ENCODE results near the gene FYN.

- RRBS, result 66% methylated on average over 4 of the region's 17 CpGs
CAGE:
- cytosol, long polyA plus RNA, result no peak
- long polyA plus RNA, result no peak
- nucleus, long polyA plus RNA, result no peak
These were observed 14.2 kb downstream of the TRAF3IP2 start for GRCh38 chr6:111591099-111592186.

DNA sequence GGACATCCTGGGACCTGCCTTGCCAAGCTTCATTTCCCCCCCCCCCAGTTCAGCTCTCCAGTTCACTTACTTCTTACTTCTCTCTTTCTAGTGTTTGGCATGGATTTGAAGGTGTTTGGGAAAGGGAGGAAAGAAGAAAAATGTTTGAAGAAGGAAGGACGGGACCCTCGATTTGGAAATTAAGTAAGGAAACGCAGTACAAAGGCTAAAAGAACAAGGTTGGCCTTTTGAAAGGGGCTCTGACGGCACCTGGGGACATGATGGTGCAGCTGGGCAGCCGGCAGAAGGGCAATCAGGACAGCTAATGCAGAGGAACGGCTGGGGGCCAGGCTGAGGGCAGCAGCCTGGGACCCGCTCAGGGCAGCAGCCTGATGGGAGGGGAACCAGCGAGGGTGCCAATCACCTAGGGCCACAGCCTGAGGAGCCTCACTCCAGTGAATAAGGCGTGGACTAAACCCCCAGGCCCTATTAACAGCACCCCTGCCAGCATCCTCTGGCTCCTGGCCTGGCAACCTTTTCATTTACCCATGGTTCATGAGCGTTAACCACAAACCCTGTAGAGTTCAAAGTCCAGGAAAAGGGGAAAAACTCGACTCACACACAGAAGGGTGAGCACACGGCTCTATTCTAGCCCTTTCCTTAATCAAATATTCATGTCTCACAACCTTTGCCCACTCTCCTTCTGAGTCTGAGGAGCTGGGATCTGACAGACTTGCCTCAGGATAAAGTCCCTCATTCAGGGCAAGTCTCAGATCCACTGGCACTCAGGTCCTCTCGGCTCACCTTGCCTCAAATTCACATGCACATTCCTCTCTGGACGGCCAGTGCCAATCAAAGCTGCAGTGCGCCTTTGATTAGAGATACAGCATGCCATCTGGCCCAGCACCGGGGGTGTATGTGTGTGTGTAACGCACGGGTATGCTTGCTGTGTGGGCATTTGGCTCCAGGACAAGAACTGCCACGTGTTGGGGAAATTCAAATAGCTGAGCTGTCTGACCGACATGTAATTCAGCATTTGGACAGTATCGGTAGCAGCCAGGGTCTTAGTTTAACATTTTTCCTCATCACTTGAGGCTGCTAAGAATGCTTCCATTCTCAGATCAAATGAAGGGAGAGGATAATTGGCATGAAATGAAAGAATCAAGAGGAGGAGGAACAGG is 86.8 kb upstream of the TRAF3IP2 start:
- RRBS, result no CpG with 5 or more reads among the region's 21 CpGs
CAGE:
- cytosol, long polyA plus RNA, result no peak
- long polyA plus RNA, result no peak
- nucleus, long polyA plus RNA, result no peak

DNA sequence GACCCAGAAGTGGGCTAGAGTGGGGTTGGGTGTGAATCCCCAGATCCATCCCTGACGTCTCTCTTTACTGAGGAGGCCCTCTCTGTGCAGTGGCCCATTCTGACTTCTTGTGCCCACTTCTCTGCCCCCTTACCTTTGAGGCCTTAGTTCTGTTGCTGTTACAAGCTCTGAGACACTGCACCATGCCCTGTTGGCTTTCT is 88.0 kb upstream of the TRAF3IP2 start:
- RRBS, result no CpG with 5 or more reads among the region's 1 CpG
CAGE:
- cytosol, long polyA plus RNA, result no peak
- long polyA plus RNA, result no peak
- nucleus, long polyA plus RNA, result no peak

DNA sequence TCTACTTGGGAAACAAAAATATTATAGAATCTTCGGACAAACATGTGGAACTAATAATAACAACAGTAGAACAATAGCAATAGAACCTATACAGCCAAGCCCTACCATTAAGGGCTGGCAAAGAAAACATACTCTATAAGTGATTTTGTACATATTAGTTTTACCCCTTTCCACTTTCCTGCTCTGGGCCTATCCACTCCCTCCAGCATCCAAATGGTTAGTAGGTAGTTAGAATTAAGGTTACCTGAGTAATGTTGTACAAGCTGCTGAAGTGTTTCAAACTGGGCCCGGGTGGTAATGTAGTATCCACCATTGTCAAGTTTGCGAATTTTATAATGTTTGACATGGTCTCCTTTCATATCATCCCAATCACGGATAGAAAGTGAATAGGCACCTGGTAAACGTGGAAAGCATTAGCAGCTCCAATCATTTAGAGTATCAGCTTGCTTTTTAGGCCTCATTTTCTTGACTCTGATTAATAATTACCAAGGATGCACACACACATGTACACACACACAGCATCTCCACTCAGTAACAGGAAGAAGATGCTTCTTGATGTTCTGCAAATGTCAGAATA is 97.1 kb upstream of the TRAF3IP2 start:
- RRBS, result no CpG with 5 or more reads among the region's 5 CpGs
CAGE:
- cytosol, long polyA plus RNA, result no peak
- long polyA plus RNA, result no peak
- nucleus, long polyA plus RNA, result no peak

DNA sequence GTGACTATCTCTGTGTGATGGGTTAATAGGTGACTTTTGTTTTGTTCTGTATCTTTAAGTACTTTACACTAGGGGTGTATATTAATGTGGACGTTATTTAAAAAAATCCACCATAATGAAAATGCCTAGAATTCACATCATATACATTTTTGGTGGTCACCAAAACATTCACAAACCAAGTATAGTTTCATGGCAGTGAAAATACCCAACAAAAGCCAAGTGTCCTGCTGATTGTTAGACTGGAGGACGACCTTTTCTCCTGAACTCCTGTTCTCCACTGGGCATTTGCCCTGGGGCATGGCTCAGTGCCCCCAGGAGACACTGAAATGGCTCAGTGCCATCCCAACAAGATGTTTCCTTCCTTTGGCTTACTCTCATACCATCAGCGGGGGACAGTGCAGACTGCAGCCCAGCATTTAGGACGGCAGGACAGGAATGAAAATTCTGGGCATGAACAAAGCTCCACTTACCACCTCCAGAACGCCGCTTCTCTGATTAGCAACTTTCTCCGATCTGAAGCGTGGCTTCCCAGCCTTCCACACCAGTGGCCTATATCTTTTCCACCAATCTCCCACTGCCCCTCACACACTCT is 114.8 kb downstream of the FYN start:
- RRBS, result no CpG with 5 or more reads among the region's 8 CpGs
CAGE:
- cytosol, long polyA plus RNA, result no peak
- long polyA plus RNA, result no peak
- nucleus, long polyA plus RNA, result no peak

GRCh38 chr6:111762298-111762744 is 110.9 kb downstream of the FYN start:
- RRBS, result no CpG with 5 or more reads among the region's 1 CpG
CAGE:
- cytosol, long polyA plus RNA, result no peak
- long polyA plus RNA, result no peak
- nucleus, long polyA plus RNA, result no peak

DNA sequence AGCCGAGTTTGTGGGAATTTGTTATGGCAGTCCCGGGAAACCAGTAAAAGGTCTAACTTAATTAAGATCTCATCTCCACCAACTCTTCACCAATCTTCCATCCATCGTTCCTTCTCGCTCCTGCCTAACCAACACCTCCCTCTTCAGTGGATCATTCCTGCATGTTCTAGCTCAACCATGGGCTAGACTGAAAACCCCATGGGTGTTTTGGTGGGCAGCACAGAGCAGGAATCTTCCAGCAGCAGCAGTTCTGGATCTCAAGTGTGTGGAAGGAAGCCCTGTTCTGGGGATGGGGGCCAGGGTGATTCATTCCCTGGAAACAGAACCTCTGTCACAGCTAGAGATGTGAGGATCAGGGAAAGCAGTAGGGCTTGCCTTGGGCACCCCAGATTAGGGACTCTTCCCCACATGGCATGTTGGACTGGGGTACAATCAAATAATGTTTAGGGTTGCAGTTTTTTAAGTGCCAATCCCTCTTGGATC is 13.0 kb downstream of the FYN start:
- RRBS, result no CpG with 5 or more reads among the region's 4 CpGs
CAGE:
- cytosol, long polyA plus RNA, result no peak
- long polyA plus RNA, result no peak
- nucleus, long polyA plus RNA, result no peak

- RRBS, result no CpG with 5 or more reads among the region's 8 CpGs
CAGE:
- cytosol, long polyA plus RNA, result no peak
- long polyA plus RNA, result no peak
- nucleus, long polyA plus RNA, result no peak
These were observed 5.5 kb downstream of the FYN start for GRCh38 chr6:111867480-111868478.

- RRBS, result 2% methylated on average over 85 of the region's 132 CpGs
CAGE:
- cytosol, long polyA plus RNA, result no peak
- long polyA plus RNA, result no peak
- nucleus, long polyA plus RNA, result no peak
These were observed at the start of gene FYN for GRCh38 chr6:111872831-111874028. TSS of gene FYN (minus strand) at chr6:111873452.

DNA sequence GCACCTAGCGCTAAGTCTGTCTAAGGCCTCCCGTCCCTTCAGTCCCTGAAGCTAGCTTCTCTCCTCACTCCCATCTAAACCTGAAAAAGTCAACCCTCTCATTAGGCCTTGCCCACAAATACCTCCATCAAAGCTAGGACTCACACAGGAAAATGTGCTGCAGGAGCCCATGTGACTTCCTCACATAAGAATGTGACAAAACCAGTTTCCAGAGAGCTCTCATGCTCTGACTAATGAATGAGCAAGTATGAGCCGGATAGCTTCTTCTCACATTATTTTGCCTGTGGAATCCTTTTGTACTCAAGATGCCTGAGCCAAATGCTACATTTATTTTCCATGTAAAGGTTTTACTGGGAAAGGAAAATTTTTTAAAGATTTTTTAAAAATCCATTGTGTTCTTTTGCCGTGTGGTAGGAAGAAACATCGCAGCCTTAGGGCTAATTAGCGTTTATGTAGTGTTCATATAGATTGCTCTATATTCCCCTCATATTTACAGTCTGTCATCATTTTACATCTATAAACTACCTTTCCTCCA is 68.7 kb upstream of the CCN6 start:
- RRBS, result no CpG with 5 or more reads among the region's 6 CpGs
CAGE:
- cytosol, long polyA plus RNA, result no peak
- long polyA plus RNA, result no peak
- nucleus, long polyA plus RNA, result no peak

GRCh38 chr6:111990266-111990673 is 63.6 kb upstream of the CCN6 start:
- RRBS, result no CpG with 5 or more reads among the region's 3 CpGs
CAGE:
- cytosol, long polyA plus RNA, result no peak
- long polyA plus RNA, result no peak
- nucleus, long polyA plus RNA, result no peak

- RRBS, result no CpG with 5 or more reads among the region's 12 CpGs
CAGE:
- cytosol, long polyA plus RNA, result no peak
- long polyA plus RNA, result no peak
- nucleus, long polyA plus RNA, result no peak
These were observed 56.2 kb upstream of the CCN6 start for GRCh38 chr6:111997644-111998240.

- RRBS, result no CpG with 5 or more reads among the region's 5 CpGs
CAGE:
- cytosol, long polyA plus RNA, result no peak
- long polyA plus RNA, result no peak
- nucleus, long polyA plus RNA, result no peak
These were observed 62.4 kb downstream of the FAM229B start for GRCh38 chr6:112149712-112150355.

DNA sequence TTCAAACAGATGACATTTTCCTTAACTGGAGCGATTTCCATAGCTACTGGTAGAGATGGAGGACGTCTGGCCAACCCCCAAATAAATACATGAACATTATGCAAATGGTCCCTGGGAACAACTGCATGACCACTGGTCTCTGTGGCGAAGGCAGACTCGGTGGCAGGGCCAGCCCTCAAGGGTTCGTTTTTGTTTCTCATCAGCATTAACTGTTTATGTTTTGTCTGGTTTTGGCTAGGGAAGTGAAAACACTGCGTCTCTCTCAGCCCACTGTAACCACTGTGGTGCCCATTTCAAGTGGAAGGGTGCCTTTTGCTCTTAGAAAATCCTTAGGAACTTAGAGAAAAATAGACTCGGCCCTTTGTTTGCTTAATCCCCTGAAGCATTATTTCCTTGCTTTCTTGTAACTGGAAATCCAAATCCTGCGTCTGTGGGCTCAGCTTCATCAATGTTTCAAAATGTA is 51.4 kb downstream of the LAMA4 start:
- RRBS, result no CpG with 5 or more reads among the region's 8 CpGs
CAGE:
- cytosol, long polyA plus RNA, result no peak
- long polyA plus RNA, result no peak
- nucleus, long polyA plus RNA, result no peak

DNA sequence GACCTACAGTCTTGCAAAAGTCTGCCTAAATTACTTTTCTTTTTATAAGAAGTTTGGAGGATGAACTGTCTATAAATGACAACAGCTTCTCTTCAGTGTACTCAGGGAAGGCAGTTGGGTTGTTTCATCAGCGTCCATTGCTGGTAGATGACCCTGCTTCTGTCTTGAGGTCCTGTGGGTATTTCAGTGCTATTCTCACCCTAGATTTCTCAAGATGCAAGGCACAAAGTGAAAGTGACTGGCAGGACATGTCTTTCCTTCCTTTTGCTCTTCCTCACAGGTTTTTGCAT is 30.9 kb downstream of the LAMA4 start:
- RRBS, result no CpG with 5 or more reads among the region's 1 CpG
CAGE:
- cytosol, long polyA plus RNA, result no peak
- long polyA plus RNA, result no peak
- nucleus, long polyA plus RNA, result no peak

- RRBS, result no CpG with 5 or more reads among the region's 24 CpGs
CAGE:
- cytosol, long polyA plus RNA, result no peak
- long polyA plus RNA, result no peak
- nucleus, long polyA plus RNA, result no peak
These were observed 341.7 kb downstream of the RFPL4B start for GRCh38 chr6:112688631-112689385.

- RRBS, result no CpG with 5 or more reads among the region's 8 CpGs
CAGE:
- cytosol, long polyA plus RNA, result no peak
- long polyA plus RNA, result no peak
- nucleus, long polyA plus RNA, result no peak
These were observed 496.0 kb upstream of the MARCKS start for GRCh38 chr6:113360931-113361750.

DNA sequence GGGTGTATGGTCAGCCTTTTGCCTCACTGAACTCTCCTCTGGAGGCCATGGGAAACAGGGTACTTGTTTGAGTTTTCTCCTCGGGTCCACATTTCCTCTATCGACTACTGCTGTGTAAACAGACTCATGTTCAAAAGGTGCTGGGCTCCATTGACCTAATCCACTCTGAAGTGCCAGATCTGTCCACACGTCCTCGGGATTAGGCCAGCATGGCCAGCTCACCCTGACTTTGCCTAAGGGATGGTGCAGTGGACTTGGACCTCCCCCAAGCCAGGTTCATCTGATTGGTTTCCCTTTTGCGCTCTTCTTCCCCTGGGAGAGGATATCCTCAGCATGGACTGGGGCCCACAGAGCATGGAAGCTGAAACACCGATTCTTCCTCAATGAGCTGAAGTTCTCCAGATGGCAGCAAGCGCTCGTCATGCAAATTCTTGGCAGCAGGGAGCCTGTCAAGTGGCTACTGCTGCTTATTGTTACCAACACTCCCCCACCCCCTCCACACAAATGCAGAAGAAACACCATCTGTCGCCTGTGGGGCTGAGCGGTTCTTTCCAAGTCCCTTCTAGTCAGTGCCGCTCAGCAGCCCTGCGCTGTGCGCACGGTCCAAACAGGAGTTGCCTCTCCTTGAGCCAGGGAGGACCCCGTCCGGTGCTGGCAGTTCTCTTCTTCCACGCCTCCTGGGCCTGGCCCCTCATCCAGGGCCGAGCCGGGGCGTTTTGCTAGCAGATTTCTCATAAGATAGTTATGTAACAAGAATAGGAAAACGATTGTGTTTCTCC is 292.5 kb upstream of the MARCKS start:
- RRBS, result 3% methylated on average over 4 of the region's 21 CpGs
CAGE:
- cytosol, long polyA plus RNA, result no peak
- long polyA plus RNA, result no peak
- nucleus, long polyA plus RNA, result no peak

- RRBS, result under 1% methylated on average over 9 of the region's 21 CpGs
CAGE:
- cytosol, long polyA plus RNA, result no peak
- long polyA plus RNA, result no peak
- nucleus, long polyA plus RNA, result no peak
These were observed 1.8 kb downstream of the MARCKS start for GRCh38 chr6:113859054-113859306.

- RRBS, result no CpG with 5 or more reads among the region's 4 CpGs
CAGE:
- cytosol, long polyA plus RNA, result no peak
- long polyA plus RNA, result no peak
- nucleus, long polyA plus RNA, result no peak
These were observed 21.0 kb downstream of the HDAC2 start for GRCh38 chr6:113949961-113950399.

Data from IMR-90 (cell line).